SP-49 (cell line): ENCODE data around the genes CRB3, C3, TRIP10, MBD3L2B and MBD3L3.

GRCh38 chr19:5914351-5915304 lies 574 bp downstream of the CAPS start:
- PRO-cap = no peak

- PRO-cap = no peak
Observed at GRCh38 chr19:5915305-5915786, 1.3 kb downstream of the CAPS start.

DNA sequence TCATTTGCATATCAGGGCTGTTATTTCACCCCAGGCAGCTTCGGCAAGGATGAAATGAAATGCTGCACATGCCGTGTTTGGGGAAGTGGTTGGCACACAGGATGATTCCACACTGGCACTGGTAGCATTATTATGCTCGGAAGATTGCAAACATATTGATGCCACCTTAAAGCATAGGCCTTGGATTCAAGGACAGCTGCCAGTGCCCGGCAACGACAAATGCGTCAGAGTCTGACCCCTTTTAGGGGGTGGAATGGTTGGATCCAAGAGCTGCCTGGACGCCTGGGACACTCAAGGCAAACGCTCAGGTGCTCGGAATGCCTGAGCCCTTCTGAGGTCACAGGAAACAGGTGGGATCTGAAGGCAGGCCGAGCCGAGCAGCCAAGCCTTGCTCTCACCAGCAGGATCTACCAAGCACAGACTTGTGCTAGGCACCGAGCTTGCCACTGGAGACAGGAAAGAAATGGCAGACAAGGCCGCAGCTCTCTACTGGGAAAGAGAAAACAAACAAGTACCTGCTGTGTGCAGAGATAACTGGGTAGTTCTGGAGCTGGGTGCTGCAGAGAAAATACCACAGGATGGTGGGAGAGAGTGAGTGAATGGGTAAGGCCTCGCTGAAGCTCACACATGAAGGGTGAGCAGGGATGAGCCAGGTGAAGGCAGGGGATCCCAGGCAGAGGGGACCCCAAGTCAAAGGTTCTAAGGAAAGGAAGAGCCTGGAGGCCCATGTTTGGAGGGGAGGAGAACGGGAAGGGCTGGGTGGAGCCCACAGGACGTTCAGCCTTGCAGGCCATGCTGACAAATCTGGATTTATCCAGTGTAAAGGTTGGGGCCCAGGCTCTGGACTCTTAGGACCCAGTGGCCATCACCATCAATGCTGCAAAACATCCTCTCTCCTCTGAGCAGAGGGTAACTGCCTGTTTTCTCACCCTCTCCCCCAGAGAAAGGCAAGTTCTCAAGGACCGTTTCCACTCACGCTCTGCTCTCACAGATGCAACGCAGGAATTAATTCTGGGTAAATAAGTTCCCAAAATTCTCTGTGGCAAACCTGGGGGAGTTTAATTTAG lies 9.2 kb downstream of the RANBP3 start:
- PRO-cap = no peak

DNA sequence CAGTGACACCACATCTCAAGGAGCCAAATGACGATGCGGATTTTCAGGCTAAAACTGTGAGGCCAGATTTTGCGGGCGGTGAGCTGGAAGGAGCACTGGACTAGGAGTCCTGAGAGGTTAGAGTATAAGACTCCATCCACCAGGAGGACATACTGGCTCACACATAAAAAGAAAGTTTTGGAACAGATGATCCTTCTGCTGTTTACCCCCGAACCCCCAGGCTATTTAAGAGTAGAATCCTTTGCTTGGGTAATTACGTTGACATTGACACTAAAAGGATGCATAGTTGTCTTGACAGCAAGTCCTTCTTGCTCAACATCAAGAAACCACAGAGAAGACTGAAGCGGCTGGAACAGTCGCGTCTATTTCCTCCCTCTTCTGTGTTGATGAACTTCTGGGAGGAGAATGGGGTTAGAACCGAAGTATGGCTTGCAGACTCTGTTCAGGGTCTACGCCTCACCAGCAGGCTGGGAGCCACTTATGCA lies 42.2 kb upstream of the RANBP3 start:
- PRO-cap = no peak

GRCh38 chr19:6020552-6021190 lies 42.7 kb upstream of the RANBP3 start:
- PRO-cap = no peak

GRCh38 chr19:6274355-6275201 lies 5.2 kb downstream of the MLLT1 start:
- PRO-cap = no peak

DNA sequence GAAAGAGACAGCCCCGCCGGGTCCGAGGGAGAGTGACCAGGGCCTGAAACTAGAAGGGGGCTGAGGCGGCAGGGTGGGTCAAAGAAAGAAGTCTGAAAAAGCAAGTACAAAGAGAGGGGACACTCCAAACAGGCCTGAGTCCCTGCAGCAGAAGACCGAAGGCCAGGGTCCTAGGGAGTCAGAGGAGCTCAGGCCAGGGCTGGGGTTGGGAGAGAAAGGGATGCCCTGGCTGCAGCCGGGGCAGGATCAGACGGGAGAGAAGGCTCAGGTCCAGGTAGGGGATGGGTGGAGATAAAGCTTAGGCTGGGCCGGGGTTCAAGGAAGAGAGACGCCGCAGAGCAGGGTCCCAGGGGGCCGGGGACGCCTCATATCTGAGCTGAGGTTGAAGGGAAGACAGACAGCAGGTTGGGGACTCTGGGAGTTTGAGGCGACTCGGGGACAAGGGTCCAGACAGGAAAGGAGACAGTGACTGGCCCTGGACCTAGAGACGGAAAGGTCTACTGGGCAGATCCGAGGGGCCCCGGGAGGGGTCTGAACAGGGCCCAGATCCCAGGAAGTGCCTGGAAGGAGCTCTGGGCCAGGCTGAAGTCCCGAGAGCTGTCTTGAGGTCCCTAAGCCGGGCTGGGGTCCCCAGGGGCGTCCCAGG lies 836 bp downstream of the MLLT1 start:
- PRO-cap = no peak

- PRO-cap = no peak
Observed at GRCh38 chr19:6412168-6412562, 12.4 kb downstream of the KHSRP start.

- PRO-cap = no peak
Observed at GRCh38 chr19:6418197-6418902, 6.3 kb downstream of the KHSRP start.

- PRO-cap = unidirectional peak, plus-strand start at chr19:6425505
Observed at GRCh38 chr19:6425038-6425981, 699 bp upstream of the KHSRP start.

GRCh38 chr19:6425982-6426585 lies 1.5 kb upstream of the KHSRP start:
- PRO-cap = no peak

GRCh38 chr19:6463807-6465020 lies at the start of gene CRB3:
CRB3 (plus strand) TSS chr19:6464271.
- PRO-cap = no peak

DNA sequence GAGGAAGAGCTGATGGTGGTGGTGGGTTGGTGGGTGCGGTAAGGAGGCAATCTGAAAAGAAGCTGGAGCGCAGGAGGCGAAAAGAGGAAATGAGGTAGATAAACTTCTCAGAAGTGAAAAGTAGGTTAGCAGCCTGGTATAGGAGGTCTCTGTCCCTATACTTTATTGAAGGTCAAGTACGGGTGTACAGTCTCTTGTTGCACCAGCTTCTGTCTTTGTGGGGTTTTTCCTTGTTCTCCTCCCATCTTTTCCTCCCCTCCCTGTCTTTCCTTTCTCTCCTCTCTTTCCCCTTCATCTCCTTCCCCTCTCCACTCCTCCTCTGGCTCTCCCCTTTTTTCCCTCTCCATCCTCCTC lies 15.5 kb downstream of the TNFSF14 start:
- PRO-cap = unidirectional peak, plus-strand start at position 165 of the sequence

GRCh38 chr19:6701941-6702906 lies 18.2 kb downstream of the C3 start:
- PRO-cap = no peak

GRCh38 chr19:6720374-6721297 lies at the start of gene C3:
C3 (minus strand) TSS chr19:6720650.
- PRO-cap = no peak

- PRO-cap = bidirectional peak, plus-strand start at chr19:6739706, minus-strand start at chr19:6739507
Observed at GRCh38 chr19:6739394-6739881, at the start of gene TRIP10. TRIP10 (plus strand) TSS chr19:6739680.

- PRO-cap = unidirectional peak, minus-strand start at chr19:6967904
Observed at GRCh38 chr19:6967804-6968049, 53.5 kb downstream of the MBD3L2B start.

DNA sequence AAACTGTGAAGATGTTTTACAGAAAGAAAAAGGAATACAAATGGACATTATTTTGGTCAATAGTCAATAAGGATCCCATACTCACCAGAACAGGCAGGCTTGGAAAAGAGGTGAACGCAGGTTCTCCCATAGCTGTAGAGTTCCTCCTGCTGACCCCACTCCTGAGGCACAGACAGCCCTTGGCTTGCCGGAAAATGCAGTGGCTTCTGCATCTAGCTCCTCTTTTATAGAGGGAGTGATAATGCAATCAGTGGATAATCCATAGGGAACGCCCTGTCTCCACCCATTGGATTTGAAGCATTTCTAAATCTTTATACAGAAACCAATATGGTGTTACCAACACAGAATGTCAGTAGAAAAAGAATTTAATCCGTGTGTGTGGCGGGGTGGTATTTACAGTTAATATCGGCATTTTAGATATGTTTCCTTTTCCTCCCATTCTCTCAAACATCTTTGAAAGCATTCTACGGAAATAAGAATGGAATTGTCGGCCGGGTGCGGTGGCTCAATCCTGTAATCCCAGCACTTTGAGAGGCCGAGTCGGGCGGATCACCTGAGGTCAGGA lies at the start of gene MBD3L2B:
Gene MBD3L2B (minus strand): TSS at position 164 of the 565 bp plus-strand sequence.
- PRO-cap = no peak

DNA sequence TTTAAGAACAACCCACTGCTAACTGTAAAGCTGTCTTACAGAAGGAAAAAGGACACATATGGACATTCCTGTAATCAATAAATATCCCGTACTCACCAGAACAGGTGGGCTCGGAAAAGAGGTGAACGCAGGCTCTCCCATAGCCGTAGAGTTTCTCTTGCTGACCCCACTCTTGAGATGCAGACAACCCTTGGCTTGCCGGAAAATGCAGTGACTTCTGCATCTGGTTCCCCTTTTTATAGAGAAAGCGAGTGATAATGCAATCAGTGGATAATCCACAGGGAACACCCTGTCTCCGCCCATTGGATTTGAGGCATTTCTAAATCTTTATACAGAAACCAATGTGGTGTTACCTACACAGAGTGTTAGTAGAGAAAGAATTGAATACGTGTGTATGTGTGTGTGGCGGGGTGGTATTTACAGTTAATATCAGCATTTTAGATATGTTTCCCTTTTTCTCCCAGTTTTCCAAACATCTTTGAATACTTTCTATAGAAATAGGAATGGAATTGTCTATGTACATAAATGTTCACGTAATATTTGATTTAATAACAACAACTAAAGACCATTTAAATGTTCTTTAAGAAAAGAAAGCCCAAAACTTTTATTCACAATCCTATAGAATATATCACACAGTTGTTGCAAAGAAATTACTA lies at the start of gene MBD3L3:
Gene MBD3L3 (minus strand): TSS at position 212 of the 656 bp plus-strand sequence.
- PRO-cap = no peak

DNA sequence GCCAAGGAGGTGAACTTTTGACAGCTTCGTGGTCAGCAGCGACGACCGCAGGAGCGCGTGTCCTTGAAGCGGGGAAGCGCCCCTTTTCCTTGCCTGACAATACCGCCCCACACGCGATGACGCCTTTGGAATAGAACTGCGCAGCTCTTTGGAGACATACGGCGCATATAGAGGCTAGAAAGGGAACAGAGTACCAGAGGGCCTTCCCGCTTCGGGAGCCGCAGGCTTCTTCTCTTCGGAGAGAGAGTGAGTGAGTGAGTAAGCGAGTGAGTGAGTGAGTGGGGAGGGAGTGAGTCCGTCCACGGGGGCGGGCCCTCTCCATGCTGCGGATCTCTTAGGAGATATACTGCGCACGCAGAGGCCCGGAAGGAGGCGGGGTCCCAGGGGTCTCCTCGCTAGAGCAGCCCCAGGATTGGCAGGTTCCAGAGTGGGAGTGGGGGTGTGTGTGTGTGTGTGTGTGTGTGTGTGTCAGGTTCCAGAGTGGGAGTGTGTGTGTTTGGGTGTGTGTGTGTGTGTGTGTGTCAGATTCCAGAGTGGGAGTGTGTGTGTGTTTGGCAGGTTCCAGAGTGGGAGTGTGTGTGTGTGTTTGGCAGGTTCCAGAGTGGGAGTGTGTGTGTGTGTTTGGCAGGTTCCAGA lies 97.0 kb downstream of the INSR start:
- PRO-cap = no peak